Retinal pigment epithelial cell (primary cell): Measurements from ENCODE around the genes CEACAM8, PSG11, PSG5, CD177, IRGQ and BCAM.

DNA sequence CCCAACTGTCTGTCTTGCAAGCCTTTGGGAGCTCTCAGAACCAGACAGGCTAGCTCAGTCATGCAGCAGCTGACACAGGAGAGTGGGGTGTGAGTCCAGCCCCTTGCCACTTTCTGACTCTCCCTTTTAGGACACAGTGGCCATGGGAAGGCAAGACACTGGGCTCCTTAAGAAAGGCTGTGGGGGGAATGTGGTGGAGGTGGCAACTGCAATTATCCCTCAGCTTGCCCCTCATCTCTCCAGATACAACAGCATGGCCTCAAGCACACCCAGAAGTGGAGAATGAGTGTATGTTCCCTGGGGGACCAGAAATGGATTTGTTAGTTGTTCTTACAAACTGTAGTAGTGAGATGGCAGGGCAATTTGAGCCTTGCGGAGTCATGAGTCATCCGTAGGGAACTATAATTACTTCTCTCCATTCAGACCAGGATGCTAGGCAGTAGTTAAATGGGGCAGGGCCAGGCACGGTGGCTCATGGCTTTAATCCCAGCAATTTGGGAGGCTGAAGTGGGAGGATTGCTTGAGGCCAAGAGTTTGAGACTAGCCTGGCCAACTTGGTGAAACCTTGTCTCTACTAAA is 25.5 kb upstream of the CXCL17 start:
- RRBS, result no CpG with 5 or more reads among the region's 3 CpGs

DNA sequence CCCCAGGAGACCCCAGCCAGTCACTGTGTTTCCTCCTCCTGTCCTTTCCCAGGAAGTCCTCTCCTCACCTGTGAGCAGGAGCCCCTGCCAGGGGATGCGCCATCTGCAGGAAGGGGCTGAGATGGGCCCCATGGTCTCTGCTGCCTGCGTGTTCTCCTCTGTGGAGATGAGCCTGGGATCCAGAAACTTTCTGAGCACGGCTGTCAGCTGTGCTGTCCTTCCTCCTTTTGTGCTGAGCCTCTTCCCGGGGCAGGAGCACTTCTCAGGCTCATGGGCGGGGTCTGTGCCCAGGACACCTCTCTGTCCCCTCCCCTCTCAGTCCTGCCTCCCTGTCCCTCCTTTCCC is at the start of gene CEACAM8:
TSS of gene CEACAM8 (minus strand) at position 228 of the 345 bp plus-strand sequence.
- RRBS, result no CpG with 5 or more reads among the region's 5 CpGs

DNA sequence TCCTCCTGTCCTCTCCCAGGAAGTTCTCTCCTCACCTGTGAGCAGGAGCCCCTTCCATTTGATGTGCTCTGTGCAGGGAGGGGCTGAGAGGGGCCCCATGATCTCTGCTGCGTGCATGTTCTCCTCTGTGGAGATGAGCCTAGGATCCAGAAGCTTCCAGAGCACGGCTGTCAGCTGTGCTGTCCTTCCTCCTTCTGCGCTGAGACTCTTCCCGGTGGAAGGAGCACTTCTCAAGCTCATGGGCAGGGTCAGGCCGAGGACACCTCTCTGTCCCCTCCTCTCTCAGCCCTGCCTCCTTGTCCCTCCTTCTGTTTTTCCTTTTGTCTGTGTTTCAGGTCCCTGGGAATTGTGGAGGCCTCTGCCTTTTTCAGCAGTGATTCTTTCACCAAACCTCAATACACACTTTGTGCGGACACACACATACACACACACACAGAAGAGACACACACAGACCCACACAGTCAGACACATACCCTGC is at the start of gene PSG11:
TSS of gene PSG11 (minus strand) at position 196 of the 478 bp plus-strand sequence.
- RRBS, result no CpG with 5 or more reads among the region's 6 CpGs

DNA sequence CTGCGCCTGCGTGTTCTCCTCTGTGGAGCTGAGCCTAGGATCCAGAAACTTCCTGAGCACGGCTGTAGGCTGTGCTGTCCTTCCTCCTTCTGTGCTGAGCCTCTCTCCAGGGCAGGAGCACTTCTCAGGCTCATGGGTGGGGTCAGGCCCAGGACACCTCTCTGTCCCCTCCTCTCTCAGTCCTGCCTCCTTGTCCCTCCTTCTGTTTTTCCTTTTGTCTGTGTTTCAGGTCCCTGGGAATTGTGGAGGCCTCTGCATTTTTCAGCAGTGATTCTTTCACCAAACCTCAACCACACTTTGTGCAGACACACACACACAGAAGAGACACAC is at the start of gene PSG5:
TSS of gene PSG5 (minus strand) at position 126 of the 330 bp plus-strand sequence.
- RRBS, result no CpG with 5 or more reads among the region's 3 CpGs

DNA sequence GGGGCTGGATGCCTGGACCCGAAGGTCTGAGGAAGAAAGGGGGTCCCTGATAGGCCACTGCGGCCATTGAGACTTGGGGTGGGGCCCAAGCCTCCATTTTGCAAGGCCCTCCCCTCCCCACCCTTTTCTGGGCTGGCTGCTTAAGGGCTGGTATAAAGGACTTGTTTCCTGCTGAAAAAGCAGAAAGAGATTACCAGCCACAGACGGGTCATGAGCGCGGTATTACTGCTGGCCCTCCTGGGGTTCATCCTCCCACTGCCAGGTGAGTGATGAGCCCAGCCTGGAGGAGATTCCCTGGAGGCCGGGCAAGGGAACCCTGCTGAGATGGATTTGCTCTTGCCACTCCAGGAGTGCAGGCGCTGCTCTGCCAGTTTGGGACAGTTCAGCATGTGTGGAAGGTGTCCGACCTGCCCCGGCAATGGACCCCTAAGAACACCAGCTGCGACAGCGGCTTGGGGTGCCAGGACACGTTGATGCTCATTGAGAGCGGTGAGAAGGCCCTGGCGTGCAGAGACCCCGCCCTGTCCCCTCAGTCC is at the start of gene CD177:
TSS of gene CD177 (plus strand) at position 182 of the 536 bp plus-strand sequence.
- RRBS, result 20% methylated on average over 3 of the region's 15 CpGs

GRCh38 chr19:43595641-43597036 is at the start of gene IRGQ:
Gene IRGQ, minus strand, starts transcription at chr19:43596134.
- RRBS, result 1% methylated on average over 11 of the region's 78 CpGs

GRCh38 chr19:43619767-43620159 is 334 bp upstream of the ZNF428 start:
- RRBS, result no CpG with 5 or more reads among the region's 27 CpGs

- RRBS, result no CpG with 5 or more reads among the region's 11 CpGs
Observed at GRCh38 chr19:43749996-43750942, 4.5 kb downstream of the SMG9 start.

DNA sequence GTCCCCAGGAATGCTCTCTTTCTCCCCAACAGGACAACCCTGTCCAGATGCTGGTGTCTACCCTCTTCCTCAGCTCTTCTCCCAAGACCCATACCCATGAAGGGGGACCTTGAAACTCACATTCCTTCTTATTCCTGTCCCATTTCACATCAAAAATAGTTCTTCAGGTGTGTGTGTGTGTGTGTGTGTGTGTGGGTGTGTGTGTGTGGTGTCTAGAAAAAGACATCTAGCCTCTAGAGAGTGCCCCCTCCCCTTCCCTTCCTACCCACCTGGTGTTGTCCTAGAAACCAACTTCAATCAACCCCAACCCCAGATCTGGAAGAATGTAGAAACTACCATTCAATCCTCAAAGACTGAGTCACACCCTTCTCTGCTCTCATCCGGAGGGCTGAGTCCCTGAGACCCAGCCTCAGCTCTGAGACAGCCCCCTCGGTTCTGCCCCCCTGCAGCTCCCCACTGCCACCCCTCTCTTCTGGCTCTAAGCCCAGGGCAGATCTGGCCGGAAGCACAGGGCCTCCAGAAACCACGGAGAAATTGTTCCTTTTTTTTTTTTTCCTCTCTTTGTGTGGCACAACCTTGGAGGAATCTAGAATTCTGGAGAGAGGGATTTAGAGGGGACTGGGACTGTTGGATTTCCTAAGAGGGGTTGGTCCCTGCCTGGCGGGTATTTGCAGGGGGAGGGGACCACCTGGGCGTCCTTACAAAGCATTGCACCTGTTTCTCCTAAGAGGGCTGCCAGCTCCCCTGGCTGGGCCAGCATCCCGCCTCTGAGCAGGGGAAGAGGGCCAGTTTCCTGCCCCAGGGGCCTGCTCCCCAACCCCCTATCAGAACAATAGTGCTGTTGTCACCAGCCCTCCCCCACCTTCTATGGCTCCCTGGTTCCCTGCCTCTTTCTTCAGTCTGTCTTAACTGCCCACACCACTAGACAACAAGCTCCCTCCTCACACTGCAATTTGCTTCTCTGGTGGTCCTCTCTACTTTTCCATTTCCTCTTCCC is 3.3 kb downstream of the KCNN4 start:
- RRBS, result no CpG with 5 or more reads among the region's 7 CpGs

- RRBS, result 83% methylated on average over 1 of the region's 4 CpGs
Observed at GRCh38 chr19:44529904-44530152, 353 bp upstream of the CEACAM20 start.

DNA sequence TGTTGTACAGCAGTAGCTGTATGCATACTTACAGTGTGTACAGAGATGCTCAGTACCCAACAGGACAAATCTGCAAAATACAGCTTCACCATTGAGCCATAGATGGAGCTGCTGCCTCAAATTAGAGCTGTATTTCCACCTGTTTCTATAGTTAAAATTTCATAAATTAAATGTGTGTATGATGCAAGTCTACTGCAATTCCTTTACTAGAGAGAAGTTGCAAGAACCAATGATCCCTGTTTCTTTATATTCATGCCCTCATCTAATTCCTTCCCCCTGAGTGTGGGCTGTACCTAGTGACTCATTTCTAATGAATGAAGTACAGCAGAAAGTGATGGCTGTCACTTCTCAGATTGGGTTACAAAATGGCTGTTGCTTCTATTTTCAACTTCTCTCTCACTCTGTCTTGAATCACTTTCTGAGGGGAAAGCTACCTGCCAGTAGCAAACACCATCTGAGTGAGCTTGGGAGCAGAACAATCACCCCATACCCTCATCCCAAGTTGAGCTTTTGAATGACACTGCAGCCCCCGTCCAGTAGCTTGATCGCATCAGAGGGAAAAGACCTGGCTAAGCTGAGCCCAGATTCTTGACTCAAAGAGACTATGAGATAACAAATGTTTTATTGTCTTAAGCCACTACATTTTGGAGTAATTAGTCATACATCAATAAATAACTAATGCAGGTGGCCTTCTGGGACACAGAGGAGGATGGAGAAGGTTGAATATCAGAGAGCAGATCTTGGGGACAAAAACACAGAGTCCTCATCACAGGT is 24.8 kb upstream of the IGSF23 start:
- RRBS, result no CpG with 5 or more reads among the region's 2 CpGs

- RRBS, result no CpG with 5 or more reads among the region's 11 CpGs
Observed at GRCh38 chr19:44662568-44663617, 8.4 kb upstream of the CEACAM19 start.

DNA sequence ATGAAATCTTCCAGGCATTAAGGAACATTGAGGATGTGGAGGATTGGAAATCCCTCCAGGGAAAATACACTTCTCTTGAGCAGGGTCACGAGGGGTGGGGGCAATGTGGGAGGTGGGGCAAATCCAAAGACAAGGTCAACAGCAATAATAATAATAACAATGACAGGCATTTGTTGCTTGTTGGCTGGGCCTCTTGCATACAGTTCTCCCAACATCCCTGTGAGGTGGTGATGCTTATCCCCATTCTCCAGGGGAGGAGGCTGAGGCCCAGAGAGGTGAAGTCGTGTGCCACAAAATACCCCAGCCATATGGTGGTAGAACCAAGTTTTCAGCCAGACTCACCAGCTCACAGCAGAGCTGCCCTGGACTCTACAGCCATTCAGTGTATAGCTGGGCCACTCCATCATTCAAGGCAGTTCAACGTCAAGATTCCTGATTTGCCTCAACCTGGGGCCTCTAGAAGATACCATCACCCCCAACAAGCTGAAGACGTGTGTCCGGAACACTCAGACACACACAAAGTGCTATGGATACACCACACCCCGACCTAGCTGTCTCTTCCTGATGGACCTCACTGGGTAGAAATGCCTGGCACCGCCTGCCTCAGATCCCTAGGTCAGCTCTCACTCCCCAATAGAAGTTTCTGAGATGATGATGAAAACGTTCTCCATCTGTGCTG is 4.4 kb upstream of the CEACAM19 start:
- RRBS, result no CpG with 5 or more reads among the region's 8 CpGs

- RRBS, result no CpG with 5 or more reads among the region's 4 CpGs
Observed at GRCh38 chr19:44722586-44723069, 23.7 kb downstream of the CEACAM16 start.

GRCh38 chr19:44747303-44747630 is 1.2 kb upstream of the BCL3 start:
- RRBS, result 2% methylated on average over 8 of the region's 18 CpGs

DNA sequence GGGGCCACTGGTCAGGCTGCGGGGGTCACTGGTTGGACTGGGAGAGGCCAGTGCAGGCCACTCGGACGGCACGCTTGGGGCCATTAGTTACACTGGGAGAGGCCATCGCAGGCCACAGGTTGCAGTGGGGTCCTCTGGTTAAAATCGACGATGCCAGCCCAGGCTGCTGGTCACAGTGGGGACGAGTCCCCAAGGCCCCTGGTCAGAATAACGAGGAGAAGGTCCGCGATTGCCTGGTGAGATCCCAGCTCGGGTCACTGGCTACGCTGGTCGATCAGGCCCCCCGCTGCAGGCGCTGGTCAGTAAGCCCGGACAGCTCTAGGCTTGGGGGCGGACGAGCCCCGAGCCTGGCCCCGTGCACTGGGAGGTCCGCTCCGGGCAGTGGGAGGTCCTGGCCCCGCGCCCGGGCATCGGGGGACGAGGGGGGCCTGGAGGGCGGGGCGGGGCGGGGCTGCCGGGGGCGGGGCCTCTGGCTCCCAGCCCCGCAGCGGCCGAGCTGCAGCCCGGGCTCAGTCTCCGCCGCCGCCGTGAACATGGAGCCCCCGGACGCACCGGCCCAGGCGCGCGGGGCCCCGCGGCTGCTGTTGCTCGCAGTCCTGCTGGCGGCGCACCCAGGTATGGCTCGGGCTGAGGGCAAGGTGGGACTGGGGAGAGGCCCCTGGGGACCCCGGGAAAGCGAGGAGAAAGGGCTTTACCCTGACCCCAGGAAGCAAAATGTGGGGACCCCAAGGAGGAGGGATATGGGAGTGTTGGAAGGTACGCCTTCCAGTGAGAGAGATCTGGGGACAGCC is at the start of gene BCAM:
TSS of gene BCAM (plus strand) at position 512 of the 791 bp plus-strand sequence.
- RRBS, result 3% methylated on average over 22 of the region's 56 CpGs

- RRBS, result no CpG with 5 or more reads among the region's 17 CpGs
Observed at GRCh38 chr19:44902866-44903438, 2.6 kb upstream of the APOE start.

- RRBS, result no CpG with 5 or more reads among the region's 22 CpGs
Observed at GRCh38 chr19:44904170-44905172, 1.1 kb upstream of the APOE start.

GRCh38 chr19:44951100-44951990 is 3.8 kb upstream of the CLPTM1 start:
- RRBS, result no CpG with 5 or more reads among the region's 9 CpGs

DNA sequence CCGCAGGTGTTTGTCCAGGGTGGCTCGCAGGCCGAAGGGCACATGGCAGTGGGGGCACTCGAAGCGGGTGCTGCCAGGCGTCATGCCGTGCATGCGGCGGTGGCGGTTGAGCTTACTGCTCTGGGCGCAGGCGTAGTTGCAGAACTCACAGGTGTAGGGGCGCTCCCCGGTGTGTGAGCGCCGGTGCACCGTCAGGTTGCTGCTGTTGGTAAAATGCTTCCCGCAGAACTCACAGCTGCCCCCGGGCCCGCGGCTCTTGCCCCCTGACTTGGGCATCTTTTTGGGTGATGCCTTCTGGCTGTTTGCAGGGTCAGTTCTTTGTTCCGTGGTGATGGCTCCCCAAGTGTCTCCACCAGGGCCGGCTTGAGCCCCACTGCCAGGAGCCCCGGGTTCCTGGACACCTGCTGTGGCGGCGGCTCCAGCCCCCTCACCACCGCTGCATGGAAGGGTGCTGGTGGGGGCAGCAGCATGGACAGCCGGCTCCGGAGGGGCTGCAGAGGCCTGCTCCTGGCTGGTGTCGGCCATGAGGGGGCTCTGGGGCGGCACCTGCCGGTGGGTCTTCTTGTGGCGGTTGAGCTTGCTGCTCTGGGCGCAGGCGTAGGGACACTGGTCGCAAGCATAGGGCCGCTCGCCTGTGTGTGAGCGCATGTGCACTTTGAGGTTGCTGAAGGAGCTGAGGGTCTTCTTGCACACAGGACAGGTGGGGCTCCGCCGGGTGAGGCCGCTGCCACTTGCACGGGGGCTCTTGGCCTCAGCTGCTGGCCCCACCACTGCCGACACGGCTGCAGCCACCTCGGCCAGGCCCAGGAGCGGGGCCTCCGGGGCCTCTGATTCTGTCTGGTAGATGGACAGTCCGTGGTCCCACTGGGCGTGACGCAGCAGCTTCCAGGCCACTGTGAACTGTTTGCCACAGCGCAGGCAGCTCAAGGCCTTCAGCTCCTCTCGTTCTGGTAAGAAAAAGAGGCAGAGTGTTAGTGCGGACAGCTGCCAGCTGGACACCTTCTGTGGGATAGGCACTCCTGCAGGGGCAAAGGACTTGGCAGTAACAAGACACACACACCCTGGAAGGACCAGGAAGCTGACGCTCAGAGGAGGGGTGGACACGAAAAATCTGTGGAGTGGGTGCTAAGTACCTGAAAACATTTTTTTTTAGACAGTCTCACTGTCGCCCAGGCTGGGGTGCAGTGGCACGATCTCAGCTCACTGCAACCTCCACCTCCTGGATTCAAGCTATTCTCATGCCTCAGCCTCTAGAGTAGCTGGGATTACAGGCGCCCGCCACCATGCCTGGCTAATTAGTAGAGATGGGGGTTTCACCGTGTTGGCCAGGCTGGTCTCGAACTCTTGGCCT is 4.2 kb downstream of the ZNF296 start:
- RRBS, result 88% methylated on average over 15 of the region's 62 CpGs